Epithelial cell of alveolus of lung (primary cell): ENCODE data around the gene PANX1.

DNA sequence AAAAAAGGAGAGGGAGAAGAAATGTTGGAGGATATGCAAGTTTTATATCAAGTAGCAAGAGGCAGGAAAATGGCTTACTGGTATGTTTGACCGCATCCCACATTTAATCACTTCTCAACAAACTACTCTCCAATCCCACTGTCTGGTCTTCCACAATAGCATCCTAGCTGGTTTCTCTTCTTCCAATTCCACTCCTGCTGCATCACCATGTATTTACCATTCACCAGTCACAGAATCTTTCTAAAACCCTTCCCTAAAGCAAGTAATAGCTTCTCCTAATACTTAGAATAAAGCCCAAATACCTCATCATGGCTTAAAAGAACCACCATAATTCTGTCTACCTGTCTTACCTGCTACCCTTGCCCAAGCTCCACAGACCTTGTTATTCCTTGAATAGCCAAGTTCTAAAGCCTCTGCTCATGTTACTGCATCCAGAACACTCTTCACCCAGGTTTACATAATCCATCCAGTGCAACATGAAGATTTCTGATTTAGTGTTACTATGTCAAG, 13.2 kb downstream of the CHORDC1 start:
- RAMPAGE, long total RNA, result no peak
- RRBS, result no CpG with 5 or more reads among the region's 1 CpG

- RAMPAGE, long total RNA, result no peak
- RRBS, result no CpG with 5 or more reads among the region's 5 CpGs
Observed at GRCh38 chr11:93570675-93571274, 27.6 kb upstream of the SMCO4 start.

DNA sequence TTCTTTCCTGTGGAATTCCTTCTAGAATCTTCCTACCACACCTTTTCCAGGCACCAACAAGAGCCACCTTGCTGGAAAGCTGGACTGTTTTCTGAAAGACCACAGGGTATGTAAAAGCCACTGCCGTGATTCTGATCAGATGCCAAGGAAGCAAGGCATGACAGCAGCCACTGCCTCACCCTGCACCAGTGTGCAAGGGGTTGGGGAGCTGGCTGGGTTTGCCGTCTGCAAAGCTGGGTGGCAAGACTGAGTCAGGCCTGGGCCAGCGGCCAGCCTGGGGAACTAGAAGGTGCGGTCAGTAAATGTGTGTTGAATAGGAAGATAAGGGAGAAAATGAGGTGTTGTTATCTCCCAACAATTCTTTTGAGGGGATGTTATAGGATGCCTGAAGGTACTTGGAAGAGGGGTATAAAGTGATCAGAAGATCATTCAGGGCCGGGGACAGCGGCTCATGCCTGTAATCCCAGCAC, 8.0 kb downstream of the VSTM5 start:
- RAMPAGE, long total RNA, result no peak
- RRBS, result no CpG with 5 or more reads among the region's 6 CpGs

- RAMPAGE, long total RNA, result no peak
- RRBS, result no CpG with 5 or more reads among the region's 2 CpGs
Observed at GRCh38 chr11:93908723-93909077, 58.3 kb upstream of the VSTM5 start.

DNA sequence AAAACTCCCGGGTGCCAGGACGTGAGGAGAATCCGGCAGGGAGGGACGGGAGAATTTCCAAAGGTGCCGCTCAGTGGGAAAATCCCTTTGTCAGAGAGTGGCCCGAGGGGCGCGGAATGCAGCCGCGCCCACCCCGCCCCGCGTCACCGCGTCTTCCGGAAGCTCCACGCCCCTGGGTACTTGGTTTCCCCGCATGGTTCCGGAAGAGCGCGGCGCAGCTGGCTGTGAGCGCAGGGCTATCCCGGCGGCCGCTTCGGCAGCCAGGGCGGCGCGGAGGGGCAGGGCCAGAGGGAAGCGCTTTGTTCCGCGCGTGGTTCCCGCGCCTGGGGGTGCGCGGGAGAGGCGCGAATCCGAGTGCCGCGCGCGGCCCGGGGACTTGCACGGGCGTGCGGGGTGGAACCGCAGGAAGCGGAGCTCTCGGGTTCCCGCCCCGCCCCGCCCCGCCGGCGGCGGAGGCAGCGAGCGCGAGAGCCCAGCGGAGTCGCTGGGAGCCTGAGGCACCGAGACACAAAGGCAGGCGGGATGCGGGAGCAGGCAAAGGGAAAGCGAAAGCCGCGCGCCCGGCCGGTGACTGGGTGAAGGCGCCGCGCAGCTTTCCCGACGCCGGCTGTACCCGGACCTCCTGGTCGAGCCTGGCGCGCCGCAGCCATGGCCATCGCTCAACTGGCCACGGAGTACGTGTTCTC, at the start of gene PANX1:
Gene PANX1 (plus strand): TSS at position 177 of the 686 bp plus-strand sequence.
- RAMPAGE, long total RNA, result no peak
- RRBS, result 2% methylated on average over 15 of the region's 87 CpGs

GRCh38 chr11:94513527-94514017, 1.3 kb downstream of the C11orf97 start:
- RAMPAGE, long total RNA, result no peak
- RRBS, result no CpG with 5 or more reads among the region's 4 CpGs

- RAMPAGE, long total RNA, result no peak
- RRBS, result 20% methylated on average over 30 of the region's 97 CpGs
Observed at GRCh38 chr11:94544731-94545952, 1.4 kb downstream of the FUT4 start.

- RAMPAGE, long total RNA, result no peak
- RRBS, result 2% methylated on average over 21 of the region's 82 CpGs
Observed at GRCh38 chr11:94740198-94740989, 27.8 kb upstream of the AMOTL1 start.

DNA sequence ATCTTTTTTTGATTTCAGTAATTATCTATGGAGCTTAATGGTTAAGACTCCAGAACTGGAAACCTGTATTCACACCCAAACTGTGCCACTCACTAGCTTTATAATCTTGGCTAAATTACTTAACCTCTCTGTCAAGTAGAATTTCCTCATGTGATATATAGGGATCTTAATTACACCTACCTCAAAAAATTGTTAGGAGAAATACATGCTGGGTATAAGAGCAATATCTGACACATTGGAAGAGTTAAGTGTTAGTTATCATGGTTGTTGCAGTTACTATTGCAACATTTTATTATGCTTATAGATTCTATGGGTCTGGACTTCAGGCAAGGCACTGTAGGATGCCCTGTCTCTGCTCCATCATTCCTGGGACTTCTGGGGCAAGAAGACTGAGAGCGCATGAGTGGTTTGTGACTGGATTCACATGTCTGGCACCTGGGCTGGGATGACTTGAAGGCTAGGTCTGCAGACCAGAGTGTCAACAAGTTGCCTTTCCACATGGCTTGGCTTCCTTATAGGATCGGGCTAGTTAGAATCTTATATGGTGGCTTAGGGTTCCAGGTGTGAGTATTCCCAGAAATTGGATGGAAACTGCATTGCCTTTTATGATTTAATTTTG, 10.3 kb downstream of the AMOTL1 start:
- RAMPAGE, long total RNA, result no peak
- RRBS, result no CpG with 5 or more reads among the region's 2 CpGs

DNA sequence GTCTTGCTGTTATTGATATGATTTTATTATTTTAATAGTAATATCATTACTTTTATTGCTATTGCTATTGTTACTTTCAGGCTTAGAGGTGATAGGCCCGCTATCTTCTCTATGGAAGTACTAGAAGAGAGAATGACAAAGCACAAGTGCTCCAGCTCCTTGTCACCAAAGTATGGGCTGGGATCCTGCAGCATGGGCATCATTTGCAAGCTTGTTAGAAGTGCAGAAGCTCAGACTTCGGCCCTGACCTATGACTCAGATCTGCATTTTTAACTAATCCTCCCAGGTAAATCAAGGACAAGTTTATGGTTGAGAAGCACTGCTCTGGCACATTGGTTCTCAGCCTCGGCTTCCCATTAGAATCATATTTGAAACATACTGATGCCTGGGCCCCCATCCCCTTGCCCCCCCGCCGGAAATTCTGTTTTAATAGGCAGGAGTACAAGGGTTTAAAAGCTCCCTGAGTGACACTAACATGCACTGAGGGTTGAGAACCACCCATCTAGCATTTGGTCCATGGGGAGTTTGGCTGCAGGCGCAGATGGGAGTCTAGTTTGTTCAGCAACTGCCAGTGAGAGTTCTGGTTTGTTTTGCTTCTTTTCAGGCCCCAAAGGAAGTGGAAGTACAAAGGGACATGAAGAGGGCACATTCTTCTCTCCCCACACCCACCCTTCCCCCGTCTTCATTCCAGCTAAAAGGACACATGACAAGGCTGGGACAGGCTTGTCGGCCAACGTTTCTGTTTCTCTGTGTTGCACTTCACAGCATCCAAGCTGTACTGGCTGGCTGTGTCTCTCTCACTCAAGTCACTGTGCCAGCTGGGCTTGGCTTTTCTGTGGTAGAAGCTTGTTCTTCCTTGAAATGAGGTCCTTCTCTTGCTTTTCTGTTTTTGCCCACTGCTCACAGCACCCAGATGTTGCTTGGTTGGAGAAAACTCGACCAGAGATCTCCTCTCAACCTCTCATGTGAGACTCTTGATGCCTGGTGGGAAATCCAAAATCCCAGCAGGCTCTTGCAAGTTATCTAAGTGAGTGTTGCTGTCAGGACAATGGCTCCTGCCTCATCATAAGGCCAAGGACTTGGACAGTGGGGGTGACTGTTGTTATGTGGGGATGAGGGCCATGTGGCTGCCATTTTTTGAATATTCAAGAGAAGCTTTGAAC, 8.3 kb upstream of the ENDOD1 start:
- RAMPAGE, long total RNA, result no peak
- RRBS, result no CpG with 5 or more reads among the region's 10 CpGs

DNA sequence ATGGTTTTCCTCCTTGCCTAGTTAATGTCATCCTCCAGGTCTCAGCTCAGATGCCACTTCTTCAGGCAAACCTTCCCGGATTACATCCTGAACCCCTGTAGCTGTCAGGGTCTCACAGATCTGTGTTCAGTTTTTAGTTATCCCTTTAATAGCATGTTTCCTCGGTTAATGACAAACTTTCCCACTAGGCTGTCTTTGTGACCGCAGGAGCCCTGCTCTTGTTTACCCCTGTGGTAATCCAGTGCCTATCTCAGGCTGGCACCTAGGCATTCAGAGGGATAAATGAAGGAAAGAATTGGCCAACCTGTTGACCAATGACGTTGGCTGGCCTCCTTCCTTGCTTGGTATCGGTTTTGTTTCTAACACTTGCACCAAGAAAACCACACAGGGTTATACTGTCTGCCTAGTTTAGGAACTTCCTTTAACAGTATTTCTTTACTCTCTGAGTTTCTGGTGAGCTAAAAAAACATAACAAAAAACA, 760 bp upstream of the ENDOD1 start:
- RAMPAGE, long total RNA, result no peak
- RRBS, result no CpG with 5 or more reads among the region's 5 CpGs

GRCh38 chr11:95092696-95093547, 3.3 kb downstream of the ENDOD1 start:
- RAMPAGE, long total RNA, result no peak
- RRBS, result no CpG with 5 or more reads among the region's 3 CpGs

GRCh38 chr11:95242303-95243193, 11.5 kb upstream of the SESN3 start:
- RAMPAGE, long total RNA, result no peak
- RRBS, result no CpG with 5 or more reads among the region's 10 CpGs

DNA sequence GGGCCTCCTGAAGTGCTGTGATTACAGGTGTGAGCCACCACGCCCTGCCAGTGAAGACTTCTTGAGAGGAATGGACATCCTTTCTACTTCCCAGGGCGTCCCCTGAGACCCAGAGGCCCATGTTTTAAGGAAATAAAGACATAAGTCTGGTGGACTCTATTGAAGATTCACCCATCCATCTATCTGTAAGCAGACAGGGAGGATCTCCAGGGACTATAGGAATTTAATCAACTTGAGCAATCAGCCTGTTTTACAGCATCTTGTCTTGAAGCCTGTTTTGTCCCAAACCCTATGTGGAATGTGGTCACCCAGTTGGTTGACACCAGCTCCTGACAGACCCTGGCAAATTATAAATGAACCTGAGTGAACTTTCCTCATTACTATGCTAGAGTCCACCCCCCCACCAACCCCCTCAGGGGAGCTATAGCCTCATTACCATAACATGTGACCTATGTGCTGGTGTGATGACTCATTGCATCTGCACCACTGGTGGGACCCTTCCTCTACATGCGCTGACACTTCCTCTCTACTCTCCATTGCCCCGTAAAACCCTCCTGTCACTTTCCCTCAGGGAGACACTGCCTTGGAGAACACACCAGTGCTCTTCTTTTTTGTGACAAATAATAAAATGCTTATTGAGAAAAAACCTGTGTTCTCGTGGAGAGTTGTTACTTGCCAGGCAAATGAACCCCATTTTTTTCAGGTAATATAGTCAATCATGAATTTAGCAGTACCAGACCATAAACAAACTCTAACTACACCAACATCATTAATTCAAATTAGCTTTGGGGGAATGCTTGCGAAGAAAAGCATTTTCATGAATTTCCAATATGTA, 104.9 kb upstream of the SESN3 start:
- RAMPAGE, long total RNA, result no peak
- RRBS, result no CpG with 5 or more reads among the region's 6 CpGs

DNA sequence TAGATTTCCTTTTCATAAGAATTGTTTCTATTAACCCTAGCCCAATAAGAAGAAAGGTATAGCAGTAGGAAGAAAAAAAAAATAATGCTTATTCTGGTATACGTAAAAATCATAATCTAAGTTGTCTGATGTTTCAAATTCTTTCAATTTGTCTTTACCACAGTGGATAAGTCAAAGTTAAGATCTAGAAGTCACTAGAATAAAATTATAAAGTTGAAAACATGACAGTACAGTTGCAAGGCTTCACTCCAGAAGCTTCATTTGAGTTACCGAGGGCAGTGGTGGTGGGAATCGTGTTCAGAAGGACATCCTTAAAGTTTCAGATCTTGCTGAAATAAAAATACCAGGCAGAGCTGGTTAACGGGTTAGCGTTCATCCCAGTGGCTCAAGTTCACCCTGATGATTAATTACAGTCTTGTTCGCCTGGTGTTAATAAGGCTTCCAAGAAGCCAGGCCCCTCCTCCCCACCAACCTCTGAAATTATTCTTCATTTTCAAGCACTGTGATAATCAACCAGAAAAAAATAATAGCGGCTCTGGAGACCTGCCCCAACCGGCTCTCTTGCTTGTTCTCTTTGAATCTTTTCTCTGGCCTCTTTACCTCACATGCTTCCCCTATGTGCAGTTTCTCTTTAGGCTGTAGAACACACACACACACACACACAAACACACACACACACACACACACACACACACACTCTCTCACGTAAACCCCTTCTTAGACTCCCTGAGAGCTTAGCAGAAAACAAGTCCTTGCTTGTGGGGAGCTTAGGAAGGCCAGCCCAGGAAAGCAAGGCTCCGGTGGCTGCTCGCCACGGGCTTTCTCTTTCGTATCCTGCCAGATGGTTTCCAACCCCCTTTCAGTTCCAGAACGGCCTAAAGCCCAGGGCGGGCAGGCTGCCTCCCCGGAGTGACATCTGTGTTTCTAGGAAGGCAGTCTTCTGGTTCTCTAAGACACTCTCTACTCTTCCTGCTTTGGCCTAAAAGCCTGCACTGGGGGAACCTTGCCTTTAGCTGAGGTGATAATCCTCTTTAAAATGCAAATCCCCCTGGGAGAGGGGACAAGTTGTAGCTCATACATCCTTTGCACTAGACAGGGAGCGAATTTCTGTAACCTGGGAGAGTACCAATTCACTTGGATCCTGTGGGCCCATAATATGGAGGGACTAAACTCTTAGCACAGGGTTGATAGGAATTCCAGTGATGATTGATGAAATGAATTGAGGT, 106.3 kb upstream of the SESN3 start:
- RAMPAGE, long total RNA, result no peak
- RRBS, result no CpG with 5 or more reads among the region's 17 CpGs

DNA sequence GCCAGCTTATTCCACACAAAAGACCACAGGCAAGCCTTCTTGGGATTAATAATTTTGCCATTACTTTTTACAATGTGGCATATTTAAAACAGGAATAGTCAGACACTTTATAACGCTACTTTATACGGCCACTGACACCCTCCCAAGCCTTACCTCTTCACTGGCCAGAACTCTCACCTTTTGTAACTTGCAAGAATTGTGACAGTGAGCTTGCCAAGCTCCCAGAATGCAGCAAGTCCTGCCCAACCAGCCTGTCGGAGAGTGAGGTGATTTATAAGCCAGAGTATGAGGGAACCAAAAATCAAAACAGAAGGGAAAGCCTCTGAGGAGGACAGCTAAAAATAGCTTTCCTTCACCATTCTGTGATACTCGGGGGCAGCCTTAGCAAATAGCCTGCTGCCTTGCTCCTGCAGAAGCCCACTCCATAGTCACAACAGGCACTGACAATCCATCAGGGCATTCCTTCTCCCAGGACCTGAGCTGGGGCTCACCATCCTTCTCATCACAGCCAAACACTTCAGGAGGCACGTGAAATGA, 229.7 kb downstream of the FAM76B start:
- RAMPAGE, long total RNA, result no peak
- RRBS, result no CpG with 5 or more reads among the region's 5 CpGs

DNA sequence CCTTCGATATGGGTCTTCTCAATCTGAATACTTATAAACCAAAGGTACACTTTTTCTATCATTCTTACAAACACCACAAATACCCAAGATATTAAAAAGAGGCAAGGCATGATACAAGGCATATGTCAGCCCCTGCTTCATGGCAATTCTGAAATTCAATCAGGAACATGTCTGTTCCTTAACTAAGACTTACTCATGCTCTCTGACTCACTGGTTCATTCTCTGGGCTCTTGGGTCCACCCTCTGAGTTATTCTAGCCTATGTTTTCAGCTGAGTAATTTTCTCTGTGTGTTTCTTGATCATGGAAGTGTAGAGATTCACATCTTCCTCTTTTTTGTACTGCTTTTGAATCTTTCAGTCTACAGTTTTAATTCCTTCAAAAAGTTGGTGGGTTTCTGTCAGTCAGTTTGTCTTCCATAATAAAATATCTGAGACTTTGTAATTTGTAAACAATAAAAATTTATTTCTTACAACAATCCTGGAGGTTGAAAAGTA, 211.8 kb downstream of the FAM76B start:
- RAMPAGE, long total RNA, result no peak
- RRBS, result no CpG with 5 or more reads among the region's 1 CpG

DNA sequence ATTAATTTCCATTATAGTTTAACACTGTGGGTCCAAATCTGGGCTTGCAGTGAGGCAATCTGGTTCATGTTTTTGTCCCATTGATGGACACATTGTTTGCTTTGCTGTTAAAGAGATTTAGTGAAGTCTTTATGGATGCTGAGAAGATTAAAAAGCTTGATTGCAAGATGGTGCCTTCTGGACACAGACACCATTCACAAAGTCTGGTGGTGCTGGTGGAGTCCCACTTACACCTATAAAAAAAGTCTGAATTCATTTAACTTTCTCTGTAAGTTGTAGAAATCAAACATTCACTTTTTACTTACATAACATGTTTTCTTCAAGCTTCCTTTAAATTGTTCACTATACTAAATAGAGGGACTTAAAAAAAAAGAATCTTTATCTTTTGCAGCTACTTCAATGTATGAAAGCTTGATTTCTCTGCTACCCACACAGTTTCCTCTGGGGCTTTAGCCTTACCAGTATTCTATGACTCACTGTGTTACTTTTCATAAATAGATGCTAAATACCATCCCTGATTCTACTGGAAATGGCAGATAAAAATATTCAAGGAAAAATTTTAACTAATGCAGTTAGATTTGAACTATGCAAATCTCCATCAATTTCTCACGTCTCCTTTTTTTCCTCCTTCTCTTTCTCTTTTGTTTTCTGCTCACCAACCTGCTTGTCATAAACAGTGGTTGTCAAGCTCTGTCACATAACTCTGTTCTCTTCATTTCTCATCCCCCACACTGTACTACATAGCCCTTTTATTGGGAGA, 89.8 kb downstream of the FAM76B start:
- RAMPAGE, long total RNA, result no peak
- RRBS, result no CpG with 5 or more reads among the region's 1 CpG

DNA sequence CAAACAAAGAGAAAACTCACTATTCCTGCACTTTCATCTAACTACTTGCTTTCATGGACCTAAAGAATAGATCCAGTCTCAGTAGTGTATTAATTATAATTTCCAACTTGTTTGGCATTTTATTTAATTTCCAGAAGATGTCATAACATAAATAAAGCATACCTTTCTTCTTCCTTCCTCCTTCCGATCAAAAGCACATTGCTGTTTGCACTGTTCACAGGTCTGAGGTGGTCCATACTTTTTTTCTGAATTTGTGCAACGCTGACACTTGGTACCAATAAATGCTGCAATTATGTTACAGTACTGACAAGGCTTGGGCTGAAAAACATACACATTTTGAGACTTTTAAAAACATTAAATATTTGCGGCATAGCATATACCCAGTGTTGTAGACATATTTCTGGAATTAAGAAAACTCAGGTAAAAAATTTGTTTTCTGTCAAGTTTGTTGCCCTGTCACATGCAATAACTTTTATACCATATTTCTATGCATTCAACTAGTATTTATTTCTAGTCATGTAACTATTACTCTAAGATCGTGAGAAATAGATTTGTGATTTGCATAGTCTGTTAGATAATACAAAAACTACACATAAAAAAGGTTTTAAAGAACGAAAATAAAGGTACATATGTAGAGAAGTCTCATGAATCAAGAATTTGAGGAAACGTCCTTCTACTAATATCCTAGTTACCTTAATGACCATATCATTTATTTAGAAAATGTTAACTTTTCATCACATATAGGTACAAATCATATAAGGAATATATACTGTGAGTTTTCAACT, 3.4 kb downstream of the FAM76B start:
- RAMPAGE, long total RNA, result no peak
- RRBS, result no CpG with 5 or more reads among the region's 6 CpGs

- RAMPAGE, long total RNA, result no peak
- RRBS, result no CpG with 5 or more reads among the region's 17 CpGs
Observed at GRCh38 chr11:95788855-95789299, 705 bp downstream of the FAM76B start.